Temporal lobe (tissue), 2 donors: ENCODE measurements around the genes GPR65 and TTC8.

- RAMPAGE, long total RNA = no peak
Measured at GRCh38 chr14:81393278-81393864, 6.8 kb downstream of the STON2 start.

GRCh38 chr14:81435258-81436028 lies 35.3 kb upstream of the STON2 start:
- RAMPAGE, long total RNA = no peak

DNA sequence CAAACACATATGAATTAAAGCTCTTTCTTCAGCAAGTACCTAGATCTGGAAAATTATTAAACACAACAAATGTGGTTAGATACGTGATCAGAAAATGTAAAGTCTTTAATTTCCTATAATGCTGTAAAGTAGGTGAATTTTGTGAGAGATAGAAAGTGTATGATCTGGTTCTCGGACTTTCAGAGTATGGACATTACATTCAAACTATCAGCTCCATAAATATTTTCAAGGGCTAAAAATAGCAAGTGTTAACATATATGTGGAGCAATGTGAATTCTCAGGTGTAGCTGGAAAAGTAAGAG lies 1367.3 kb upstream of the SEL1L start:
- RAMPAGE, long total RNA = no peak

DNA sequence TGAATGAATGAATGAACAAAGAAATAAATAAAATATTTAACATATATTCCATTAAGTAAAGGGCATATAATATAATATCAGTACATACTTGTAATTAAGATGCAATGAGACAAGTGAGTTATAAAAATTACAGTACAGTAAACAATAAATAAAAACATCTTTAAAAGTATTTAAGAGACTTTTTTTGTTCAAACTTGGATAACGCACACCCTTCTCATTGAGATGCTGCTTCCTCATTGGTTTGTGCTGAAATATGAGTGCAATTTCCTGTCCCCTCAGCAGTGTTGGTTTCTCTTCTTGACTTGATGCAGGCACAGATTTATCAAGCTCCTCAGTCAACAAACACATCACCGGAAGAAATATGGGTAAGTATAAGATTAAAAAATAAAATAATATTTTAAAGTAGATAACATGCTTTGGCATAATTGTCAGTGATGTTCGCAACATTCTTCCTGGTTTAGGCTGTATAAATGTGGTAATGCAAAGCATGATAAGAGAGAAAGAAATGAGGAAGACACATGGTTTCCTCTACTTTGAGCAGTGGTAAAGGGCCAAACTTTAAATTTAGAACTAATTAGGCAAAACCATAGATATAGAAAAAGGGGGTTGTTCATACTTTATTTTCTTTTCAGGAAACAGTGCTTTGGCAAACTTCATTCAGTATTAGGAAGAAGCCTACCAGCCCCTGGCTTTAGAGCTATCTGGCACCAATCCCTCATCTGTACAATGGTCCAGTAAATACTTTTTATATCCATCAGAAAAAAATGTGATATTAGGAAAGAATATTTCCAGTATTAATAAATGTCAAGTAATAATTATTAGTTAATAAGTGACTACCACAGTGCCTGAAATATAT lies at the start of gene GPR65:
GPR65 (plus strand) TSS at position 278 of the 856 bp plus-strand sequence.
- RAMPAGE, long total RNA = no peak

GRCh38 chr14:88006074-88007014 lies 1.4 kb downstream of the GPR65 start:
- RAMPAGE, long total RNA = no peak

DNA sequence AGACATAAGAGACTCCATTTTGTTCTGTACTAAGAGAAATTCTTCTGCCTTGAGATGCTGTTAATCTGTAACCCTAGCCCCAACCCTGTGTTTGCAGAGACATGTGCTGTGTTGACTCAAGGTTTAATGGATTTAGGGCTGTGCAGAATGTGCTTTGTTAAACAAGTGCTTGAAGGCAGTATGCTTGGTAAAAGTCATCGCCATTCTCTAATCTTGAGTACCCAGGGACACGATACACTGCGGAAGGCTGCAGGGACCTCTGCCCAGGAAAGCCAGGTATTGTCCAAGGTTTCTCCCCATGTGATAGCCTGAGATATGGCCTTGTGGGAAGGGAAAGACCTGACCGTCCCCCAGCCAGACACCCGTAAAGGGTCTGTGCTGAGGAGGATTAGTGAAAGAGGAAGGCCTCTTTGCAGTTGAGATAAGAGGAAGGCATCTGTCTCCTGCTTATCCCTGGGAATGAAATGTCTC lies 19.5 kb downstream of the GPR65 start:
- RAMPAGE, long total RNA = no peak

DNA sequence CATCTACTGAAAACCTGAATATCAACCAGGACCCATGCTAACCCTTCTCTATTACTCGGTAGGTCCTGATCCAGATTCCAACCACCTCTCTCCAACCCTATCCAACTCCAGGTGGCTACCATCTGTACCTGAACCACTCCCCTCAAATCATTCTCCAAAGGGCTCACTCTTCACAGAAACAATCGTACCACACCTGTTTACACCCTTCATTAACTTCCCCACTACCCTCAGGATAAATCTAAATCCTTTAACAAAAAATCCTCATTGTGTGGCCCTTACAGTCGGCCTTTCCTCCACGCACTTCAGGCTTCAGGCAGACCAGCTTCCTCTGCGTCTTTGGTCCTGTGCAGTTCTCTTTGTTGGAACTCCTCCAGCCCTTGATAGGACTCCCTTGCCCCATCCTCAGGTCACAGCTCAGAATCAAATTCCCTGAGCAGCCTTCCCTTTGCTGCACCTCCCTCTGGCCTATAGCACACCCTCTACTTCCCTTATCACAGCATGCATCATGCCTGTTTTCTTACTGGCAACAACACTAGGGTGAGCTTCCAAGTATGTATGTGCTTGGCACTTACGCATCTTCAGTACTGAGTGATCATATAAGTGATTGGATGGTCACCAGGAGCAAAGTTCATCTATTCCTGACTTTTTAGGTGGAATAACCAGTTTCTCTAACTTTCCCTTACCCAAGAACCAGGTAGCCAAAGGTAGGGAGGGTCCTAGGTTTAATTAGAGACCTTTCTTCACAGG lies 6.6 kb downstream of the PTPN21 start:
- RAMPAGE, long total RNA = no peak

DNA sequence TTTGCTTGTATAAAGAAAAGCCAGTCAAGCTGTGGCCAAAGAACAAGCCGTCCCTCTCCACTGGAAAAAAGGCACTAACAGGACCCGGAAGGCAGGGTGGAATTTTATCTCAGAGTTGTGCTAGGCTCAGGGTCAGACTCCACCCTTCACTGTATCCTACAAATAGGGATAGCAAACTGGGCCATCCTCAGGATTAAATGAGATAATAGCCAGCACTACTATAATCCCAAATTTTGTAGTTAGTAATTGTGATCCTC lies 4.2 kb downstream of the PTPN21 start:
- RAMPAGE, long total RNA = no peak

GRCh38 chr14:88824462-88825505 lies at the start of gene TTC8:
Gene TTC8, plus strand, starts transcription at chr14:88824651.
- RAMPAGE, long total RNA = start-site peak on the plus strand at chr14:88824643-88824698, 107 and 27 reads in 2 replicates

GRCh38 chr14:89000552-89000751 lies 176.0 kb downstream of the TTC8 start:
- RAMPAGE, long total RNA = no peak

DNA sequence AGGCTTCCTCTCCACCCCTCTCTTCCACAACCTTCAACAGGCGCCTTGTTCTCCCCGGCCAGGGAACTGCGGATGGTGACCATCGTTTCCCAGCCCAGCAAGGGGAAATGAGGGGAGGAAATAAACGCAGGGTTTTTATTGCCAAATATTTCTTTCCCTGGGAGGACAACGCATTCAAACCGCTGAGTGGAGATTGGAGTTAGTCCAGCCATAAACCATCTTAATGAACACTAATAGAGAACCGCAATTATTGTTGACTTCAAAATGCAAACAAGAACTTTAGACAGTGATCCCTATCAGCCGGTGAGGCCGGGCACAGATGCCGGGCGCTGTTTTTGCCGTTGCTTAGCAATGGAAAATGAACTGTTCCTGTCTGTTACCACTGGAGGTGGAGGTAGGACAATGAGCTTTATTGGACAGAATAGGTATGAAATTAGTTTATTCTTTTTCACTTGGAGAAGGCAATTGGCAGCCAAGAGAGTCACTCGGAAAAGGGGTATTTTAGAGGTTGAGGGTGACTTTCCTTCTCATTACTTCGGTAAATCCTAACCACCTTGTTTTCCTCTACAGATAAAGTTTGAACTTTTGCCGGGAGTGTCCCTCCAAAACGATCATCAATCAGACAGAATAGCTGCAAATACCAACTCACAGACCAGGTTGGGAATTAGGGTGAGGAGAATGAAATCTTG lies 216.8 kb downstream of the TTC8 start:
- RAMPAGE, long total RNA = no peak

GRCh38 chr14:89255760-89256556 lies 161.1 kb downstream of the FOXN3 start:
- RAMPAGE, long total RNA = no peak

GRCh38 chr14:89258893-89259278 lies 158.1 kb downstream of the FOXN3 start:
- RAMPAGE, long total RNA = no peak

- RAMPAGE, long total RNA = no peak
Measured at GRCh38 chr14:89269418-89270001, 147.5 kb downstream of the FOXN3 start.

- RAMPAGE, long total RNA = no peak
Measured at GRCh38 chr14:89340014-89340391, 77.0 kb downstream of the FOXN3 start.

DNA sequence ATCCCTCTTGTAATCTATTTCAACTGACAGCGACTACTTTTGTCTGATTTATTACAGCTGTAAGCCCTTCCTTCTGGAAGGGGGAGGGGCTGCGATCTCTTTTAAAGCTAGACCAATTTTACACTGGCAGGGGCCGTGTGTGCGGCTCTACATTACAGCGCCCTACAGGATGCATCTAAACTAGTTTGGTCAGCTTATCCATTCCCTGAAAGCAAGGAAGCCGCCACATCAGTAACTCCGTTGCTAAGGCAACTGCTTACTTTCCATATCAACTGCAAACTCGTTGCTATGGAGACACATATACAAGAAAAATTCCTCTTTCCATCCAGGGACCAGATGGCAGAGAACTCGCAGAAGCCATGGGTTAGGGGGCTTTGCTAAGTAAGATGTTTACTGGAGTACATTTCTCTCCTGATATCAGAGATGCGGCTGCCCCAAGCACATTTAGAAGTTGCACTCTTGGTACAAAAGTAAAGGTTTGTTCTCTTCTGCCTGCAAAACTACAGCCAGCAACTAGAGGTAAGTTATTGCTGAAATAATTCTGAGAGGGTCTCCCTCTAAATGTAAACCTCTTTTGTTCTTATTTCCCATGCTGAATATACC lies 17.3 kb downstream of the FOXN3 start:
- RAMPAGE, long total RNA = no peak

- RAMPAGE, long total RNA = no peak
Measured at GRCh38 chr14:89403377-89403782, 13.7 kb downstream of the FOXN3 start.

DNA sequence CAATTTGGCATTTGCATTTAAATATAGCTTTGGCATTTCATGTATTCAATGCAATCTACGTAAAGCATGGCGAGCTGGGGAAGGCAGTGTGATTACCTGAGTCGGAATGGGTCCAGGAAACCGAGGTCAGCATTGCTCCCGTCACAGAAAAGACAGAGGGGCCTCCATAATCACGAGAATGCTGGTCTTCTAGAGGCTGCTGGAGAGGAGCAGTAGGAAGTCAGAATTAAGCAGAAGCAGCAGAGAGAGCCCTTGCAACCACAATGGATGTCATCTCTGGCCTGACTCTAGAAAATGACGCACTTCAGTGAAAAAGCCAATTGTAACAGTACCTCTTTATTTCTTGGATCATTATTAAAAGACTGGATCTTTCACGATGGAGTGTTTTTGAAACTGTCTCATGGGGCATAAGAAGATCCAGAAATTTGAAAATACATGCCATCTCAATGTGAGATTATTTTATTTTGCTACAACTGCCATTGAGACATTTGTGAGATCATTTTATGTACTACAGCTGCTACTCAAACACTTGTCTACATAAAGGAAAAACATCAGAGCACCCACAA lies 69.5 kb upstream of the FOXN3 start:
- RAMPAGE, long total RNA = no peak

DNA sequence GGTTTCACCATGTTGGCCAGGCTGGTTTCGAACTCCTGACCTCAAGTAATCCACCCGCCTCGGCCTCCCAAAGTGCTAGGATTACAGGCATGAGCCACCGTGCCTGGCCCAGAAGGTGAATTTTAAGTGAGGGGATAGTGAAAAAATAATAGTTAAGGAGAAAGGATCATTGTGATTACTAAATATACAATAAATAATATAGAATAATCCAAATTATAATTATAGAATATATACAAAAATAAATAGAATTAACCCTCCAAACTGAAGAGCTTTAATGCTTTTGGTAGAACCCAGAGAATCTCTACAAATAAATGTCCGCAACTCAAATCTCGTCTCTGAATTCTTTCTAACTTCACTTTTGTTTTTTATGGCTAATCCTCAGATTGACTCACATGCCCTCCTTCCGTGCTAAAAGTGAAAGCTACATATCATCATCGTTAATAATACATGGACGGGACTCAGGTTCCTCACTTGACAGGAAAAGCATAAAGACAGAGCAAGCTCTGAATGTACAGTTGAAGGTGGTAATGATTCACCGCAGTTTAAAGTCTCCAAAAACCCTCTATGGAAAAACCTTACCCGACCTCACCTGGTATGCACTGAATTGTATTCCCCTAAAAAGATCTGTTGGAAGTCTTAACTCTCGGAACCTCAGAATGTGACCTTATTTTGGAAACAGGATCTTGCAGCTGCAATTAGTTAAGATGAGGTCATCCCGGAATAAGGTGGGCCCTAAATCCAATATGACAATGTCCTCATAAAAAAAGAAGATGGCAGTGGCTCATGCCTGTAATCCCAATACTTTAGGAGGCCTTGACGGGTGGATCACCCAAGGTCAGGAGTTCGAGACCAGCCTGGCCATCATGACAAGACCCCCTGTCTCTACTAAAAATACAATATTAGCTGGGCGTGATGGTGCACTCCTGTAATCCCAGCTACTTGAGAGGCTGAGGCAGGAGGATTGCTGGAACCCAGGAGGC lies 147.3 kb upstream of the FOXN3 start:
- RAMPAGE, long total RNA = no peak

DNA sequence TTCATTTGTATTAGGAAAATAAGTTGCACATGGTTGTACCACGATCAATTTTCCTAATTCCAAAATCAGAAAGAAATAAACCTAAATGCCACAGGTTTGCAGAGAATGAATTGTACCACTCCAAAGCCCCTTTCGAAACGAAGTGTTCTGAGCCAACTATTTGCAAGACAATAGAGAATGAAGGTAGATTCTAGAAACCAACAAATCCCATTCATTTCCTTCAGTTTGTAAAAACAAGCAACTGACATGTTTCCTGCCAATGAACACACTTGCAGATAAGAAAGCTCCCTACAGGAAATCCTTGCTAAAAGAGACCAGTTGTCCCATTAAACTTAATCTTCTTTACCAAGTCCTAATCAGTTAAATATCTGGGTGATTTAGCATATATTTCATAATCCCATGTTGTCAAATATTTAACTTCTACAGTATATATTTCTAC lies 198.4 kb upstream of the FOXN3 start:
- RAMPAGE, long total RNA = no peak